Epithelial cell of proximal tubule (primary cell): Measurements from ENCODE around the genes SHANK2, KRTAP5-9 and KRTAP5-10.

DNA sequence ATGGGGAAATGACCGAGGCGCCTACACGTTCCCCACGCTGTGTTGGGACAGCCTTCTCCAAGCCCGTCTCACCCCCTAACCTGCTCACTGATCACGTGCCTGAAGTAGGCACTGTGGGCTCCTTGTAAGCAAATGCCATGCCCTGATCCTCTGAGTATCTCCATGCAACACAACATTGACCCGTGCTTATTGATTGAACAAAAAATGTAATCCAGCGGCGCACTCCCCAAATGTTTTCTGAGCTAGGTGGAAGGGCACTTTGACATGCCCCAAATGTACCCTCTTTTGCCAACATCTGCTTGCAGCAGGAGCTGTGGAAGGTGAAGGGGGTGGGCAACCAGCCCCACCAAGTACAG is 268.3 kb downstream of the CTTN start:
- RAMPAGE, long total RNA: no peak
- RRBS: no CpG with 5 or more reads among the region's 9 CpGs

- RAMPAGE, long total RNA: no peak
- RRBS: no CpG with 5 or more reads among the region's 25 CpGs
These were observed 421.9 kb downstream of the CTTN start for GRCh38 chr11:70820284-70820619.

GRCh38 chr11:70908134-70908714 is 344.2 kb downstream of the SHANK2 start:
- RAMPAGE, long total RNA: no peak
- RRBS: no CpG with 5 or more reads among the region's 11 CpGs

- RAMPAGE, long total RNA: no peak
- RRBS: 4% methylated on average over 6 of the region's 27 CpGs
These were observed 46.4 kb downstream of the SHANK2 start for GRCh38 chr11:71205841-71206611.

GRCh38 chr11:71252305-71253136 is at the start of gene SHANK2:
TSS of gene SHANK2 (minus strand) at chr11:71252577.
- RAMPAGE, long total RNA: no peak
- RRBS: 2% methylated on average over 43 of the region's 96 CpGs

GRCh38 chr11:71287203-71287785 is 34.9 kb upstream of the SHANK2 start:
- RAMPAGE, long total RNA: no peak
- RRBS: no CpG with 5 or more reads among the region's 5 CpGs

GRCh38 chr11:71299344-71299741 is 47.0 kb upstream of the SHANK2 start:
- RAMPAGE, long total RNA: no peak
- RRBS: no CpG with 5 or more reads among the region's 15 CpGs

DNA sequence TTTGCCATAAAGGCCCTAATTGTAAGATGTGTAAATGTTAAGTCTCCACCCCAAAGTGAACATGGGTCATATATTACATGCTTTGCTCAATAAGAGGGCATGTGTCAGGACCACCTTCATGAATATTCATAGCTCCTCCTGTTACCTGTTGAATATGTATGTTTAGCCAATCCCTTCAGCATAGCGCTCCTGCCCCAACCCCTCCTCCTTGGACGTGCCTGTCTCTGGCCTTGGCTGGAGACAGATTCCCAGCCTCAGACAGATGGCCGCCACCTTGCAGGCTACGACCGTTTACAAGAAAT is 1.2 kb upstream of the NADSYN1 start:
- RAMPAGE, long total RNA: no peak
- RRBS: no CpG with 5 or more reads among the region's 5 CpGs

GRCh38 chr11:71538055-71538351 is 178 bp downstream of the KRTAP5-8 start:
- RAMPAGE, long total RNA: no peak
- RRBS: no CpG with 5 or more reads among the region's 4 CpGs

GRCh38 chr11:71548267-71548580 is at the start of gene KRTAP5-9:
TSS of gene KRTAP5-9 (plus strand) at chr11:71548420.
- RAMPAGE, long total RNA: no peak
- RRBS: no CpG with 5 or more reads among the region's 3 CpGs

GRCh38 chr11:71565407-71565839 is at the start of gene KRTAP5-10:
TSS of gene KRTAP5-10 (plus strand) at chr11:71565563.
- RAMPAGE, long total RNA: no peak
- RRBS: no CpG with 5 or more reads among the region's 7 CpGs

DNA sequence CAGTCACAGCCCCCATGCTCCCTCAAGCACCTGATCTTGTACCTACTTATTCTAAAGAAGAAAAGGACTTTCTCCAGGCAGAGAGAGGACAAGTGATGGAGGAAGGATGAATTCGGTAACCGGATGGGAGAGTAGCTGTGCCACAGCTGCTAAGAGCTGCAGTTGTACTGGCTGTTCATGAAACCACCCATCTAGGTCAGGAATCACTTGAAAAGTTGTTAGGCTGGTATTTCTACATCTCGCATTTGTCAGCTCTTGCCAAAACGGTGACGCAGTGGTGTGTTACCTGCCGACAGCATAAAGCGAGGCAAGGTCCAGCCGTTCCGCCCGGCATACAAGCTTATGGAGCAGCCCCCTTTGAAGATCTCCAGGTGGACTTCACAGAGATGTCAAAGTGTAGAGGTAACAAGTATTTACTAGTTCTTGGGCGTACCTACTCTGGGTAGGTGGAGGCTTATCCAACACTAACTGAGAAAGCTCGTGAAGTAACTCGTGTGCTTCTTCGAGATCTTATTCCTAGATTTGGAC is 87.3 kb upstream of the DEFB108B start:
- RAMPAGE, long total RNA: no peak
- RRBS: no CpG with 5 or more reads among the region's 14 CpGs

- RAMPAGE, long total RNA: no peak
- RRBS: no CpG with 5 or more reads among the region's 1 CpG
These were observed 28.4 kb upstream of the DEFB108B start for GRCh38 chr11:71804634-71804878.

- RAMPAGE, long total RNA: no peak
These were observed 183 bp upstream of the DEFB131B start for GRCh38 chr11:71878154-71878385.

DNA sequence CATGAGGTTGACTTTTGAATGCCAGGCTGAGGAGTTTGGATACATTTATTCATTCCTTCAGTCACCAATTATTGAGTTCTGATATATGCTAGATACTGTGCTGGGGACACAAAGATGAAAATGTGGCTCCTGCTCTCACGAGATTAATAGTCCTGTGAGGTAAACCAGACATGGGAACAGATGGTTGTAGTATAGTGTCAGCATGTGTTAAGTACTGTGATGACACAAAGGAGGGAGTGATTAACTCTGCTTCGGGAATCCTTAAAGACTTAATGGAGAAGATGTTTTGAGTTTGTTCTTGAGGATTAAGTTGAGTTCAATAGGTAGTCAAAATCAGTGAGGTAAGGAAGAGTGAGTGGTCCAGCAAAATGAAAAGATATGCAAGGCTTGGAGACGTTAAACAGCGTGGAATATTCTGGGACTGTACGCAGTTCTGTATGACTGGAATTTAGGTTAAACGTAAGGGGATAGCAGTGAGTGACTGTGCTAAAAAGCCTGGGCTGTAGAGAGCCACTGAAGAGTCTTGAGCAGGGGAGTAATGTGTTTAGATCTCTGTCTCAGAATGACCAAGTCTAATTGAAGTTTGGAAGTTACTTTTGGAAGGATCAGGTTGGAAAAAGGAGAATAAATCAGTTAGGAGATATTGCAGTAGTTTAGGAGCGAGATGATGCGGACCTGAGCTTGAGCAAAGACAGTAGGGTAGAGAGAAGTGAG is 11.9 kb downstream of the RNF121 start:
- RAMPAGE, long total RNA: no peak
- RRBS: no CpG with 5 or more reads among the region's 8 CpGs

- RAMPAGE, long total RNA: no peak
- RRBS: no CpG with 5 or more reads among the region's 4 CpGs
These were observed 40.7 kb downstream of the NUMA1 start for GRCh38 chr11:72039680-72040005.

GRCh38 chr11:72069241-72069706 is 11.1 kb downstream of the NUMA1 start:
- RAMPAGE, long total RNA: no peak

GRCh38 chr11:72111561-72111900 is 964 bp downstream of the ANAPC15 start:
- RAMPAGE, long total RNA: no peak
- RRBS: no CpG with 5 or more reads among the region's 2 CpGs

DNA sequence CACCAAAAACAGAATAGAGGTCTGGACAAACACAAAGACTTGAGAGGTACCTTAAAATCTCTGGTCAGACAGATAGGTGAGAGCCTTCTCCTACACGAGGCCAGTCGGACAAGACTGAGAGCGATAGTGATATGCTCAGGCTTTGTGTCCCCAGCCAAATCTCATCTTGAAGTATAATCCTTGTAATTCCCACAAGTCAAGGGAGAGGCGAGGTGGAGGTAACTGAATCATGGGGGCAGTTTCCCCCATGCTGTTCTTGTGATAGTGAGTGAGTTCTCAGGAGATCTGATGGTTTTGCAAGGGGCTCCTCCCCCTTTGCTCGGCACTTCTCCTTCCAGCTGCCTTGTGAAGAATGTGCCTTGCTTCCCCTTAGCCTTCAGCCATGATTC is 7.6 kb upstream of the FOLR2 start:
- RAMPAGE, long total RNA: no peak
- RRBS: no CpG with 5 or more reads among the region's 5 CpGs

DNA sequence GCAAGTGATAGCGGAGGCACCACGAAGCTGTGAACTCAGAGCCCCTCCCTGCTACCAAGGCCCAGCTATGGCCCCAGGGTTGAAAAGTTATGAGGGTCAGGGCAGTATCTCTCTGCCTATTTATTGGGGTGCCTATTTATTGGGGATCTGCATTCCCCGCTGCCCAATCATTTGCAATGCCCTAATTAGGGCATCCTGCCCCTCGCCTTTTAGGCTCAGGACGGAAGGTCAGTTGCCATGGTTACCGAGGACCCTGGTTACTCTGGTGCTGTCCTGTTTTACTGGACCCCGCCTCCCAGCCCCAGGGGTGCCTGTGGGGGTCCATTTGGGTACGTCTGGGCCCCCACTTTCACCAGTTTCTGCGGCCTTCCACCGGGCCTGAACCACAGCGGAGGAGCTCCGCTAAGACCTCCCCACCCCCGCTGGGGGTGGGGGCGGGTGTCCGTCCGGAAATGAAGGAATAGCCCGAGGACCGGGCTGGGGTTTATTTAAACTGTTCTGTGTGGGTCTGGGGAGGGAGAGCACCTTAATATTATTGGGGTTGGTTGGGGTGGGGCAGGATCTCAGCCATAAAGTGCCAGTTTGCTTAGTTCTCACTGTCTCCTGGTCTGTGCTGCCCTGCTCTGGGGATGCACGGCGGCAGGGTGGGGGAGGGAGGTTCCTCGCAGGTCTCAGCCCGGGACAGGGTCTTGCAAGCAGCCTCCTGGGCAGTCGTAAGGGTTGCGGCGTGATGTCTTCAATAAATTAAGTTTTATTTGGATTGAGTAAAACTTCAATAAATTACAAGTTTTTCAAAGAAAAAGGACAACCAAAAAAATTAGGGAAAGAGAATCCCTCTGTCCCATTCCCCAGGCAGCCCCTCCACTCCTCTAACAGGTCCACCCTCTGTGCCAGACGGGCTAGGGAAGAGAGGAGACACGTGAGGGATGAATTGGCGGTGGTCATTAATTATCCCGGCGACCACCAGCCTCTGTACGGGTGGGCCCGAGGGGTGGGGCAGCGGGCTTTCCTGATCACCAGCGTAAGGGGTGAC is 5.3 kb downstream of the PHOX2A start:
- RAMPAGE, long total RNA: no peak
- RRBS: 58% methylated on average over 7 of the region's 34 CpGs